Hair follicle dermal papilla cell (primary cell): ENCODE measurements around the gene SSH2.

DNA sequence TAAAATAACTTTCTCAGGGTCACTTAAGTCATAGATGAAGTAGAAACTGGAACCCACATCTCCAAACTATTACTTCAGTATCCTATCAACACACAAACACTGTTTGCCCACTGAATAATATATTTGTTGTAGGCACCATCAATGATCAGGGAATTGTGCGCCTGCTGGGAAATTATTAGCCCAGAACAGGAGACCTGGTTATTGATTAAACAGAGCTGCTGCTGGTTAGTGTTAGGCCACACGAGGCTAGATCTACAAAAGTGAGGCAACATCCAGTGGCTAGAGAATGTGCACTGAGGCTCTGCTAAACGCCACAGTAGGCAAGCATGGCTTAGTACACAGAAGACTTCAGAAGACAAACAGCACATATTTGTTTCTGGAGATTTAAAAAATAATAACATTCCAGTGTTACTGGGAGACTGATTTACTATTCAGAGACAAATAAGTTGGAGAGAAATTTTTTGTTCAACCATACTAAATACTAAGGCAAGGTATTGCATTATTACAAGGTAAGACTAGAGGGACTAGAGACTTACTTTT, 11.0 kb downstream of the ABHD15 start:
- CAGE, long polyA plus RNA, result no peak

GRCh38 chr17:29581592-29582089, 7.8 kb downstream of the GIT1 start:
- CAGE, long polyA plus RNA, result no peak

GRCh38 chr17:29589958-29590193, 428 bp upstream of the GIT1 start:
- CAGE, long polyA plus RNA, result no peak

- CAGE, long polyA plus RNA, result no peak
Observed at GRCh38 chr17:29611785-29612678, 10.7 kb downstream of the CORO6 start.

DNA sequence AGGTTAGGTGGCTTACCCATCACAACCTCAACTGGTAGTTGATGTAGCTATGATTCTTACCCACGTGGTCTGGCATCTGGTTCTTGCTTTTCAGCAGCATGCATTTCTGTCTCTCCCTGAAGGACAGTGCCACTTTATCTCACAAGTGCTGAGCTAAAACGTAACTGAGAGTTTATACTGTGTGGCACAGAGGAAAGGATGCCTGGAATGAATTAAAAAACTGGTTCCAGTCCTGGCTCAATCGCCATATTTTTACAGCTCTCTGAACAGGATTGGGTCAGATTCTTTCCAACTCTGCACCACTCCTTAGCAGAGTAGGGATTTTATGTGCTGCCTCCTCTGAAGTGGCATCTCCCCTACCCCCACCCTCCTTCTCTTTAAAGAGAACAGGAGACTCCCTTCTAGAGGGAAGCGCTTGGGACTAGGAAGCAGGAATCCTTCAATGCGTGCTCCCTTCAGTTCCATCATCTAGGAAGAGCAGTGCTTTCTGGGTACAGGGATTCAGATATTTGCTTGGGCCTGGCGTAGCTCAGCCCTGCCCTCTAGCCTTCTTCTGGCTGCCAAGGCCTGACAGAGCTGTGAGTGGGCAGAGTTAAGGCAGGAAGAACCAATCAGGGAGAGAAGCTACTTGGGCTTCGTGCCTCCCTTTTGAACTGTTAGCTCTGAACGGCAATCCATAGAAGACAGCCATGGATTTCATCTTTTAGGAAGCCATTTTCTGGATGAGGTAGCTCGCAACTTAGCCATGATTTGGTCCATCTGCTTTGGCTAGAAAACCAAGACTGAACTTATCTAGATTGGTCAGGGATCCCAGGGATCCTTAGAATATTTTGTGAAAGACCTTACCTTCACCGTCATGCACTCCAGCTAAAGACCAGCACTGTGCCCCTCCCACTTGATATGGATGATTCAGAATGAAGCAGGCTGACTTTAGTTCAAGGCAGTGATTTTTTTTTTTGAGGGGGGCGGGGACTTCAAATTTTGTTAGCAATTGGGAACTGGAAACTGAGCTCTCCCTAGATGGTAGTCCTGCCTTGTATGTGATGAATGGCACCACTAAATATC, 2.3 kb upstream of the CORO6 start:
- CAGE, long polyA plus RNA, result no peak

DNA sequence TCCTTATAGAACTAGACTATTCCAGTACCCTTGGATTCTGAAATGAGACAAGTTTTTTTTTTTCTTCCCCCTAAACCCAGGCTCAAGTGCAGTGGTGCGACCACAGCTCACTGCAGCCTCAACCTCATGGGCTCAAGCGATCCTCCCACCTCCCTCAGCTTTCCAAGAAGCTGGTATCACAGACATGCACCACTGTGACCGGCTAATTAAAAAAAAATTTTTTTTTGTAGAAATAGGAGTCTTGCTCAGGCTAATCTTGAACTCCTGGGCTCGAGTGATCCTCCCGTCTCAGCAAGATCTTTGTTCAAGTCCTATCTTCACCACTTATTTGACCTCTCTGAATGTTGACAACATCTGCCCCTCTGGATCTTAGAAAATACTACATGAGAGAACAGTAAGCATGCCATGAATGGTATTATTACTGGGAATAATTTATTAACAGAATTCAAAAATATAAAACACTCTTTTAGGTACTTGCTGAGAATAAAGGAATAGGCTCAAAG, 26.7 kb upstream of the CORO6 start:
- CAGE, long polyA plus RNA, result no peak

DNA sequence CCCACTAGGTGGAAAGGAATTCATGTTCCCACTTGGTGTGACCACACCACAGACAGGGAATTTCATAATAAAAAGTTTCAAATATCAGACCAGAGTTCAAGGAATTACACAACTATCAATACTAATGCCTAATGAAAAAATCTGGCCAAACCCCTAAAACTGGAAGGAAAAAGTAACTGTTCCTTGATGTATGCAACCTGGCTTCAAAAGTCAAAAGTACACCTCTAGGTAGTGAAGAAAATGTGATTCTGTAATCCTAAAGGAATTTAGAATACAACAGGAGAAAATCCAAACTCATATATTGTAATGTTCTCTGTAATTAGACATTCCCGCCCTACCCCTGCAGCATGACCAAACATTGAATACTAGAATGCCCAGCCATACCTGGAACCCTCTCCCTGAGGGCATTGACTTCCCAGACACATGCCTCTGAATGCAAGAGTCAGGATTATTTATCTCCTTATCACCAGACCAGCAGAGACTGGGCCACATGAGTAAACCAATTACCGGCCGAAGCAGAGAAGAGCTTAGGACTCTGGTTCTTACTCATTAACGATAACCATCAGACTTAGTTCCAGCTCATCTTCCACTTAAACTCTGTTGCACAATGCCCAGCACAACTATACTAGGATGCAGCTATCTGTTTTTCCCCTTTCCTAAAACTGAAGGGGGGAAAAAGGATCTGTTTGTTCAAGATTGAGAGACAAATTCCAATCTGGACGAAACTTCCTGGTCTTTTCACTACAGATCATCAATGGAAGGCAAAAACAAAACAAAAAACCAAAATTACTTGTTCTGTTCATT, 88.1 kb upstream of the CORO6 start:
- CAGE, long polyA plus RNA, result no peak

DNA sequence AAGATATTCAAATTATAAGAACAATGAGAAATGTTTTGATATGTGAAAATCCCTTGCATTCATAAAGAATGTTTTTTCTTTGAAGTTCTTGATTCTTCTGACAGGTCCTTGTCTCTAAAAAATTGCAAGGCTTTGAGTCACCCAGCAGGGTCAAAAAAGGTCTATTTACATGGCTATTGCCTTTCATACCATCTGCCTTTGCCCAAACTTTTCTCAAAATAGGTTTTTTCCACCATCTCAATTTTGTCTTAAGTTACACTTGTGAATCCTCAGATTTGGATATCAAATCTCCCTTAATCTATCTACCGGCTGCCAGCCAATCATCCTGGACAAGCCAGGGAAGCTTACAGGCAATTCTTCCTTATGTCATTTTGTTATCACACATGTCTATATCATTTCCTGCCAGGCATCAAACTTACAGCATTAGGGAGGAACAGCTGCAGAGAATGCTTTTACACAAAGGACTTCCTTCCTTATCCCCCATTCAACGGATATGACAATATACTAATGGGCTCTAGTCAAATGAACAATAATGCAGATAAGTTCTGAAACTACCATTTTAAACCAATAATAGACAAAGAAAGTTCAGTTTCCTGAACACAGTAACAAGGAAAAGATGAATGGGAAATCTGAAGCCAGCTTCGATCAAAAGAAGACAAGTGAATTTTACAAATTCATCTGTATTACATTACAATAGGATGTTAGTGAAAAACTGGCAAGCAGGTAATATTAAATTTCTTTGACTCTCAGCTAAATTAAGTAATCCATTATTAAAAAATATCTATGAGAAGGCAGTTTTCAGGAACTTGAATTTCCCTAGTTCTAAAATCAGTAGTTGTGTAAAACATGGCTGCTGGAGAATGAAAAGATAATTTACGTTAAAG, 104.2 kb upstream of the CORO6 start:
- CAGE, long polyA plus RNA, result no peak

DNA sequence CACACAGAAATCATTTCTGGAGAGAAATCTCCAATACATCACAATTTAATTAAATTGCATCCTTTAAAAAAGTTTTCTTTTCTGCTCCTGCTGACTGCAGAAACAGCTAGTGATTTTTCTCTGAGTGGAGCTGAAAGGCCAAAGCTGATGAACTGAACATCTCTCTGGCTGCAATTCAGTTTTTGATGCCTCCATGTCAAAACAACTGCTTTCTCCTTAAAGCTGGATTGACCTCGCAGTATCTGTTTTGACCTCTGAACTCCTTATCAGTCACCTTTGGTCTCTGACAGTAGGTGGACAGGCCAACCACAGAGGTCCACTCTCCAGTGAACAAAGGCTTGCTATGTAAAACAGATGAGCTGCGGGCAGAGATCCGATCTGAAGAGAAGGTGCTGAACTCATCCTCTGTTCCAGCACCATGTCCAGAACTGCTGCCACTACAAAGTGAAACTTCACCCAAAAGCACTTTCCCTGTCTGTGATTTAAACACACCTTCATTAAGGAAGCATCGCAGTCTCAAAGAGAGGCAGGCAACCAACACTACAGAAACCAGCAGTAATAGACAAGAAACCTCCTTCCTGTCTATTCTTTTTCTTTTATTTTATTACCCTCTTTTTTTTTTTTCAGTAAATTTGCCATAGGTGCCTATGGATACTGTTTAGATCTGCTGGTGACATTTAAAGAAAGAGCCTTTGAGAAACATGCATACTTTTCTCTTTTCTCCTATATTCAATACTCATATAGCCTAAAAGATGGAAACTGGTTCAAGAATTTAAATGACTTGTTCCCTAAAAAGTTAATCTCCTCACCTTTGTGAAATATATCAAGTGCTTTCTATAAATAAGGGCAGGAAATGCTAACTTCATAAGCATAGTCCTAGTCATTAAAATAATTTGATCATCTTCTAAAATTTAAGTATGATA, 117.4 kb upstream of the CORO6 start:
- CAGE, long polyA plus RNA, result no peak

DNA sequence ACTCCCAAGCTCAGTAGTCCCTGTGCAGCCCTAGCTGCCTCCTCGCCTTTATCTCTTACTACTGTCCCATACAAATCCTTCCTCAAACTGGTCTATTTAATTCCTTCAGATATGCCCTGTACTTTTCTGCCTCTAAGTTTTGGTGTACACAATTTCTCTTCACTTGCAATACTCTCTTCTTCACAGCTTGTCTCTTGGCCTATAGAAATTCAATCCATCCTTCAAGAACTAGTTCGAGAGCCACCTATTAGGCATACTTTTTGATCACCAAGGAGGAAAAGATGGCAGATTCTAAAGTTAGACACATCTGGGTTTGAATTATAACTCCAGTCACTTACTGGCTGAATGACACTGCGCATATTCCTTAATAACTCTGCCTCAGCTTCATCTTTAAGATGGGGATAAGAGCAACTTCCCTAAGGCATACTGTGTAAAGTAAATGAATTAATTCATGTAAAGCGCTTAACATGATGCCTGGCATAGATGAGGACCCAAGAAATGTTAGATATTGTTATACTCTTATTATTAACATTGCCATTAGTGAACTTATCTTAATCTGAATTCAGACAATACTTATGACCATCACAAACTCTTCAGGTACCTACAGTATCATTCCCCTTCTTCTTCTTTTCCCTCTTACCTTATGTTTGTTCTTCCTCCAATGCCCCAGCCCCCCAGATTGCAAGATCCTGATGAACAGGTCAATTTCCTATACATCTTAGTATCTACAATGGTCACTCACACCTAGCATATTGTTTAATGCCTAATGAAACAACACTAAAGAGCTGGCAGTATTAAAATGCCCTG, 3.2 kb downstream of the SSH2 start:
- CAGE, long polyA plus RNA, result no peak

DNA sequence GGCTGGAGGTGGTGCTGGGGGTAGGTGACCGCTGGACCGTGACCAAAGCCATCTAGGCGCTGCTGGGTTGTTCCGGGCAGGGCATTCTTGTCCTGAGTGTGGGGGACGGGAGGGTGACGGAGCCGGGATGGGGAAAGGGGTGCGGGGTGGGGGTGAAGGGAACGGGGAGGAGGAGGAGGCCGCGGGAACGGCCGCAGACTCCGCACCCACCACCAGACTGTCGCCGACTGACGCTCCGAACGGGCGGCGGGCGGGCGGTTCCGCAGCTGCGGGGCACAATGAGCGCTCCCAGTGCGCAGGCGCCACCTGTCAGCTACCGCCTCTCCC, at the start of gene SSH2:
Gene SSH2 (minus strand): TSS at position 280 of the 327 bp plus-strand sequence.
- CAGE, long polyA plus RNA, result no peak

DNA sequence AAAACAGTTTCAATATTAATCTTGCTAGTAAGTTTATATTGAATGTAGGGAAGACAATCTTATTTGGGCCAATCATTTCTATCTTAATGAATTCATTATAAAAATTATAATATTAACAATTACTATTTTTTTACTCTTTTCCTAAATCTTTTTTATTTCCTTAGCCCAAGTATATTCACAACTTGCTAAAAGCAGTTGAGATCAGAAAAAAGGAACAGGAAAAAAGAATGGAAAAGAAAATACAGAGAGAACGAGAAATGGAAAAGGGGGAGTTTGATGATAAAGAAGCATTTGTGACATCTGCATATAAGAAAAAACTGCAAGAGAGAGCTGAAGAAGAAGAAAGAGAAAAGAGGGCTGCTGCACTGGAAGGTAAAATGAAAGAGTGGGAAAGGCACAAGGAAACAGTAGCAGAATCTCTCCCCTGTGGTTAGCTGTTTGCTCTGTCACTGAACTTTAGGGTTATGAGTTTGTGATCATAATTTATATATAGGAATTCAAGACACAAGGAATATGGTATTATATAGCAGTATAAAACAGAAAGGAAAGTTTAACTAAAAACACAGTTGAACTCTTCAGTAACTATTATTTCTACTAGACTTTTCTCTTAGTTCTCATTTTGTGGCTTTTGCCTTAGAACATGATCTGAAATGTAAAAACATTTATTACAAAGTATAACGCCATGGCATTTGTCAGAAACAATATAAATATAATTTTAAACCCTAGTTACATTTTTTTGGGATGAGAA, 56.4 kb downstream of the SLC6A4 start:
- CAGE, long polyA plus RNA, result no peak

- CAGE, long polyA plus RNA, result no peak
Observed at GRCh38 chr17:30184441-30185759, 50.6 kb downstream of the SLC6A4 start.

GRCh38 chr17:30287560-30288051, 4.1 kb downstream of the BLMH start:
- CAGE, long polyA plus RNA, result no peak

- CAGE, long polyA plus RNA, result no peak
Observed at GRCh38 chr17:30336766-30337105, 2.9 kb upstream of the TMIGD1 start.

- CAGE, long polyA plus RNA, result no peak
Observed at GRCh38 chr17:30384825-30385386, 6.2 kb downstream of the CPD start.

DNA sequence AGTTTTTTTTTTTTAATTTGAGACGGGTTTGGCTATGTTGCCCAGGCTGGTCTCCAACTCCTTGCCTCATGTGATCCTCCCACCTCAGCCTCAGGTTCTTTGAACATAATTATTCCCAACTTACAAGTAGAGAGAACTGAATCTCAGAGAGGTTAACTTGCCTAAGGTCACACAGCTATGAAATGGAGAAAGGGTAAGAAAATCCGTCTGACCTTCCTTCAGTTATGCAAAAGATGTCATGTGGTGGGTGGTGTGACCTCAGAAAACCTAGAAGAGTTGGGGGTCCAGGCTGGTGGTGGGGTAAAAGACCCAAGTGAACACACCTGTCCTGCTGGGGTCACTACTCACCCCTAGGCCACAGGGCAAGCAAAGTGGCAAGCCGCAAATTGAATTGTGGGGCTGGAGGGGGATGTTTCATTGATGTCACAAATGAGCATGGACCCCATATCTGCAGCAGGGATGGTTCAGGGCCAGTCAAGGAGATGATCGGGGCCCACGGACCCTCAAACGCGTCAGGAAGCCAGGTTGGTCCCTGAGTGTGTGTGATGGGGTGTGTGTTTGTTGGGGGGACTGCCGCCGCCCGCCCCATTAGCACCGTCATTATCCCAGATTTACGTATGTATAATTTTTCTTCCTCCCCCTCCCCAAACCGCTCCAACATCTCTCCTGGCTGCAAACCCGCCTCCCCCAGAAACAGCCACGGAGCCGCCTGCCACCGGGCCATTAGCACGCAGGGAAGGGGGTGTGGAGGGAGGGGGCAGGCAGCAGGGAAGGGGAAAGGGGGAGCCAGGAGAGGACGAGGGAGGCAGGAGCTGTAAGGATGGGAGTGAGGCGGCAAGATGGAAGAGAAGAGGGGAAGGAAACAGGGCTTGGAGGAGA, 157.6 kb downstream of the CRLF3 start:
- CAGE, long polyA plus RNA, result no peak

- CAGE, long polyA plus RNA, result no peak
Observed at GRCh38 chr17:30667571-30668397, 156.7 kb downstream of the CRLF3 start.

DNA sequence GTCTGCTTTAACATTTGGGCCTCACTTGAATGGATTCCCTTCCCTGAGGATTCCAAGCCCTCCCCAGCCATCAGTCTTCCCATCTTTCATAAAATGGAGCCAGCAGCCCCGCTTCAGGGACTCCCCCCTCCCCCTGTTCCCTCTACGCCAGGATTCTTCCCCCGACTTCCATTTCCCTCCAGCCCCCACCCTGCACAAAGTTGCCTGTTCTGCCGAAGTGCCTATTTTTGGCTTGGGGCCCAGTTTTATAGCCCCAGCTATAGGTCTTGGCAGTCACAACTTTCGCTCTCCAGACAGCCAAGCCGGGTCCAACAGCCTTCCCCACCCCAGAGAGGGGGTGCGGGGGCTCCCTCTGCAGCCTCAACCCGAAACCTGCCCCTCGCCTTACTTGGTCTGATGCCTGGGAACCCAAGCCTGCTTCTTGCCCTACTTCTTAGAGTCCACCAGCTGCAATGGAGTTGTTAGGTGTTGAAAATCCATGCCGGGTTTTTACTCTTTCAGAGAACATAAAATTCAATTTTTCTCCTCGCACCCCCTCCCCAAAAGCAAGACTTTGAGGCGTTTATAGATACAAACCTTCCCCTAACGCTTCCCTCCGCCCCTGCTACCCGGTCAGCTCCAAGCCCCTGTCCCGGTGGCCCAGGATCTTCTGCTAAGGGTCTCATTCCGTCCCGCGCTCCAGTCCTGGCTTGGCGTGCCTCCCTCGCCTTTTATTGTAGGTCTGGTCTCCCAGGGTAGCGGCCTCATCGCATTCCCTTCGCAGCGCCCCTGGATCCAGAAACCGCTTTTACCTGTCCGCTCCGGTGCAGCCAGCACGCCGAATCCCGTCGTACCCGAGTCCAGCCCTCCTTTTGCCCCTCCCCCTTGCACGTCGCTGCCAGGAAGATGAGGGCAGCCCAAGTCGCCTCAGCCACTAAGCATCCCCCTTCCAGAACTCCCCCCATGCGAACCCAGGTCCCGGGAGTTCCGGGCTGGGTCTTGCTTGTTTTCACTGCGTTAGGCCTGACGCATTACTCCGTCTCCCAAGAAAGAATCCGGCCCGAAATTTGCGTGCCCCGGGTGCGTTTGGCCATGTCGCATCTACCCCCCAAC, 116.6 kb downstream of the CRLF3 start:
- CAGE, long polyA plus RNA, result no peak

GRCh38 chr17:30735274-30735983, 89.1 kb downstream of the CRLF3 start:
- CAGE, long polyA plus RNA, result no peak